Fibroblast of the aortic adventitia (primary cell): ENCODE results near the genes OR6C6, RDH5, PYM1, SLC39A5 and PRIM1.

- CAGE, long polyA plus RNA = no peak
Observed at GRCh38 chr12:54560317-54560871, 11.0 kb downstream of the PDE1B start.

- CAGE, long polyA plus RNA = no peak
Observed at GRCh38 chr12:54560975-54561914, 11.8 kb downstream of the PDE1B start.

- CAGE, long polyA plus RNA = no peak
Observed at GRCh38 chr12:54579551-54580255, 8.8 kb downstream of the PPP1R1A start.

GRCh38 chr12:55296304-55296850 is at the start of gene OR6C6:
Gene OR6C6 (minus strand): TSS chr12:55296569.
- CAGE, long polyA plus RNA = no peak

DNA sequence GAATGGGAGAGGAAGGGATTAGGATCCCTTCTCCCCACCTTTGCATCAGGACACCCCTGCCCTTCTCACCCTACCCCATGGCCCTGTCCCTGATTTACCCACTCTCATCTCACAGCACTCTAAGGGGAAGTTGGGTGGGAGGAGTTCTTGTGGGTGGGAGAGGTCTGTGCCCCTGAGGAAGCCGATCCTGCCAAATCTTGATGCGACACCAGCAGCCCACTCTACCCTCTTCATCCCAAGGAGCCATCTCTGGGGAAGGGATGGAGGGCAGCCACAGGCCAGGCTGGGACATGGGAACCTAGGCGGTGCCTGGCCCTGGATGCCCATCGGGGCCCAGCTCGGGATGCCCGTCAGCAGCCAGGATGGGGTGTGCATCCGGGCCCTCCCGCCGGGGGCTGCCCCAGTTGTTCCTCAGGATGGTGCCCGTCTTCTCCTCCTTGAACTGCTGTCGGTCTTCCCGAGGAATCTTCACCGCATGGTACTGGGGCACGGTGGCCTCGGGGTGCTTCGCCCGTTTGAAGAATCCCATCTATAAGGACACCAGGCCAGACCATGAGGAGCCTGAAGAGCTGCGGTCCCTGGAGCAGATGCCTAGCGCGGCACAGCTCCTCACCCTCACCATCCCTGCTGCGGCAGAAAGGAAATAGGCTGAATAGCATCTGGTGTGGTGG is 3.4 kb downstream of the METTL7B start:
- CAGE, long polyA plus RNA = no peak

GRCh38 chr12:55696664-55697383 is 10.9 kb downstream of the ITGA7 start:
- CAGE, long polyA plus RNA = no peak

- CAGE, long polyA plus RNA = no peak
Observed at GRCh38 chr12:55719799-55720783, at the start of gene RDH5. Gene RDH5 (plus strand): TSS chr12:55720393.

- CAGE, long polyA plus RNA = no peak
Observed at GRCh38 chr12:55901826-55902527, 25.7 kb downstream of the PYM1 start.

DNA sequence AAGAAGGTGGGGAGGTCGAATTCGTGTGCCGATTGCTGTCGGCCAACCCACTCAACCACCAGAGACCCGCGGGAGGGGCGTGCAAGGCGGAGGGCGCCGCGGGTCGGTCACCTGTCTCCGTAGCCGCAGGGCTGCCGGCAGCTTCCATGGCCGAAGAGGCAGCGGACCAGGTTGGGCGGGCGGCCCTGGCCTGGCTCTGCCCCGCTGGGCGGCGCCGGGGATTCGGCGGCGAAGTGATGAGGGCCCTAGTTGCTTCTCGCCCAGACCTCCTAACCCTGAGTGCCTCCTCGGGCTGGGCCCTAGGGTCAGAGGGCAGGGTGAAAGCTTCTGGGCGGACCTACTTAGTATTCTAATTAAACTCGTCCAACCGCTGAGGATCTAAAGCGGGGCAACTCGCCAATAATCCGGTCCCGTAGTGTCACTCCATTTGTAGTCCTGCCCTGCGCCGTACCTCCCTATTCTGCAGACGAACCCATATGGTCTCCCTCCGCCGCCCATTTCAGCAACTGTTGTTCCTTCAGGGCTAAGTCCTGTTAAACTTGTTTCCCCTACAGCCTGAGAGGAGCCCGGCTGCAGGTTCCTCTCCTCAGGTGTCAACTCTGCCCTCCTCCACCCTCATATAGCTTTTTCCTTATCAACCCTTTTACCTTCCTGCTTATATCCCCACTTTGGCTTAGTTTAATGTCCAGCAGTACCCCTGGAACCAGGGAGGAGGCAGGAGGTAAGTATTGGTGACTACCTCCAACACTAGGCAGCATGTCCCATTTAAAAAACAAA is at the start of gene PYM1:
Gene PYM1, minus strand, starts transcription at position 281 of the 777 bp plus-strand sequence.
- CAGE, long polyA plus RNA = no peak

DNA sequence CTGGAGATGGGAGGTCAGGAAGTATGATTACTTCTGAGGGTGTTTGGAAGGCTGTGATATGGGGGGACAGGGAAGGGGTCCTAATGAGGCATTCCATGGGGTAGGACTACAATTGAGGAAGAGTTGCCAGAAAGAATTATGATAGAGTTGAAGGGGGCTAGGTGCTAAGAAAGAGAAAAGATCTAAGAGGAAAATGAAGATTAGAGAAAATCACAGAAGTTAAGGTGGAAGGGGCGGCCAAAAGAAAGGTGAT is 7.8 kb downstream of the PMEL start:
- CAGE, long polyA plus RNA = no peak

DNA sequence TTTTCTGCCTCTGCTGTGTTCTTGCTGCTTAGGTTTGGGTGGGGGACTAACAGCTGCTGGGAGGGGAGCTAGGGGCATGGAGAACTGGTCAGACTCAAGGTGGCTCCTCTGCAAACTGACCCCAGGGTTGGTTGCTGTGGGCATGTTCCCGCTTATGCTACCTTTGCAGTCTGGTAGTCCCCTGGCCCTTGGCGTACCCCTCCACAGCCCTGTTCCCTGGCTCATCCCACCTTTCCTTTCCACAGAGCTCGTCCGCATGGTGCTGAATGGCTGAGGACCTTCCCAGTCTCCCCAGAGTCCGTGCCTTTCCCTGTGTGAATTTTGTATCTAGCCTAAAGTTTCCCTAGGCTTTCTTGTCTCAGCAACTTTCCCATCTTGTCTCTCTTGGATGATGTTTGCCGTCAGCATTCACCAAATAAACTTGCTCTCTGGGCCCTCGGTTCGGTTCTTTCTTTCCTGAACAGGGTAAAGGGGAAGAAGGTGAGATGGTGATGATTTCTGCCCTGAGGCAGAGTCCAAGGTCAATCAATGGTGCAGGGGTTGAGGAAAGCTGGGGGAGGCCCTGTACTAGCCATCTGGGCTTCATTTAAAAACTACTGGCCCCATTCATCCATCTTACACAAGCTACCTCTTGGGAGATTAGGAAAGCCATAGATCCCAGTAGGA is 3.1 kb downstream of the MYL6 start:
- CAGE, long polyA plus RNA = no peak

GRCh38 chr12:56181568-56181965 is 7.7 kb downstream of the SMARCC2 start:
- CAGE, long polyA plus RNA = no peak

DNA sequence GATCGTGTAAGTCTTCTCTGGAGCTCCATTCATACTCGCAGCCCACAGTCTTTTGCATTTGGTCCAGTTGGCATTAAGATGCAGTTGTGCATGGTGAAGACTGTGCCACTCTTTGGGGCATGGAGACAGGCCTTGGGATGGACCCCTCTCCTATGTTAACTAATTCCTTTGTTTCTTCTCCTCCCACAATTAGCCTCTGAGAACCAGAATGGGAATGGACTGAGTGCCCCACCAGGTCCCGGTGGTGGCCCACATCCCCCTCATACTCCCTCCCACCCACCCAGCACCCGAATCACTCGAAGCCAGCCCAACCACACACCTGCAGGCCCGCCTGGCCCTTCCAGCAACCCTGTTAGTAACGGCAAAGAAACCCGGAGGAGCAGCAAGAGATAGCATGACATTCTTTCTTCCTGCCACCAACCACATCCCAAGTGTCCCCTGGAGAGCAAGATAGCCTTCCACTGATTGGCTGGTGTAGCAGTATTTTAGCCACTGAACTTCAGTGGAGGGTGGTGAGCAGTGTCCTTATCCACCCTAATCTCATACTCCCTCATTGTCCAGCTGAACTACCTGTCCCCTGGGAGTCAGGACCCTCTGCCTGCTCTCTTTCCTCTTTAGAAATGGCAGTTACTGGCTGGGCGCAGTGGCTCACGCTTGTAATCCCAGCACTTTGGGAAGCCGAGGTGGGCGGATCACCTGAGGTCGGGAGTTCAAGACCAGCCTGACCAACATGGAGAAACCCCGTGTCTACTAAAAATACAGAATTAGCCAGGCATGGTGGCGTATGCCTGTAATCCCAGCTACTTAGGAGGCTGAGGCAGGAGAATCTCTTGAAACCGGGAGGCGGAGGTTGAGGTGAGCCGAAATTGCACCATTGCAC is 790 bp upstream of the SLC39A5 start:
- CAGE, long polyA plus RNA = no peak

DNA sequence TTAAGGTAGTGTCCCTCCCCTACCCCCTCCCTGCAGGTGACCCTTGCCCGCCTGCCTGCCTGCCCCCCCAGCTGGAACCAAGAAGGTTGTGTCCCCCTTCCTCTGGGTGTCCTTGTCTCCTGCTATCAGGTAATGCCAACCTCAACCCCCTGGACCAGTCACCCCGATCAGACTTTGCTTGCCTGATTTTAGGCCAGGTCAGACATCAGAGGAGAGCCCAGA is at the start of gene SLC39A5:
Gene SLC39A5, plus strand, starts transcription at position 58 of the 222 bp plus-strand sequence.
- CAGE, long polyA plus RNA = no peak

DNA sequence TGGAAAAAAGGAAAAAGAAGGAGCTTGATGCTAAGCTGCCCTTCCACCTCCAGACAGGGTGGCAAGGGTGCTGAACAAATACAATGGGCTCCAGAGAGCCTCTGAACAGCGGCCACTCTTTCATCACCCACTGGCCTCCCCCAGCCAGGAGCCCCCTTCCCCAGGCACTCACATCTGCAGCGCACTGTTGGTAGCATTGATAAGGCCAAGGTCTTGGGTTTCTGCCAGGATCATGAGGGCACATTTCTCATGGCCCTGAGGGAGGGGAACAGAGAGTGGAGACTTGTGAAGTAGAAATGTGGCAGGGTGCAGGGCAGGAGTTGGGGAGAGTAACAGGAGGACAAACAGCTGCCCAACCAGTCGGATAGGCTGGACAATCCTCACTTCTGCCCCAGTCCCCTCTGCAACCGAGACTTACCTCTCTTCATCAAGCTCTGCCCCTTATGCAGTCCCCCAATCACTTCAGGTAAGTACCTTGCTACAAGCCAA is 14.1 kb downstream of the SLC39A5 start:
- CAGE, long polyA plus RNA = no peak

- CAGE, long polyA plus RNA = no peak
Observed at GRCh38 chr12:56571121-56571669, 49.6 kb downstream of the RBMS2 start.

GRCh38 chr12:56714126-56714576 is 10.9 kb downstream of the NACA start:
- CAGE, long polyA plus RNA = no peak

GRCh38 chr12:56721629-56722143 is 3.4 kb downstream of the NACA start:
- CAGE, long polyA plus RNA = no peak

DNA sequence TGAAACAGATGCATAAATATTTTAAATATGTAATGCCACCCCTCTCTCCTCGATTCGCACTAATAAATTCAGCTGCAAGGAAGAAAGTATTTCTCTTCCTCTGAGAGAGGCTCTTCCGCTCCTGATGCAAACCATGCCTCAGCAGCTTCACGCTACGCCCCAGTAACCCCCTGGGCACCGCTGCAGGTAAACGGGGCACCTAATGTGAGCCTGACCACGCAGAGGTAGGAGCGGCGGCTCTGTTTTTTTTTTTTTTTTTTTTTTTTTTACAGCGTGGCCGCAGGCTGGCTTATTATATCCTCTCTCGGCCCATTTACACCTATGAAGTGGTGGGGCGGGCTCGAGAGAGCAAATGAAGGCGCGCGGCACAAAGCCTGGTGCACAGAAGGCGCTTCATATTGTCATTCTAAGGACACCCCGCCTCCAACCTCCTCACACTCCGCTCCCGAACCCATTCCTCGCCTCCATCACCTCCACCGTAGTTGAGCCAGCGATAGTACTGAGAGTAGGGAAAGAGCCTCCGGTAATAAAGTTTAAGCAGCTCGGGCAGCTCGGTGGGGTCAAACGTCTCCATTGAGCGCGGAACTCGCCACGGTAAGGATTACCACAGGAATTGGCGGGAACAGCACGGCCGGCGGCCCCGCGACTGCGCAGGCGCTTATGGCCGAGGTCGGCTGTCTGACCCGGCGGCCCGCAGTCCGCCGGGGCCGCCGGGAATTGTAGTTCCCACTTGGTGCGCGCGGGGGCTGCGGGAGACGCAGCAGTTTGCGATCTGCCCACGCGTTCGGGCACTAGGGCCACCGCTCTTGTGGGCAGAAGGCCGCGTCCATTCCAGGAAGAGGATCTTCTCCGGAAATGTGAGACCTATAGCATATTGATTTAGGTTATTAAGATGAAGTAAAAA is at the start of gene PRIM1:
Gene PRIM1, minus strand, starts transcription at position 599 of the 904 bp plus-strand sequence.
- CAGE, long polyA plus RNA = no peak

GRCh38 chr12:56759200-56759765 is 3.8 kb upstream of the HSD17B6 start:
- CAGE, long polyA plus RNA = no peak